ENCODE measurements around a stretch of chr14.

DNA sequence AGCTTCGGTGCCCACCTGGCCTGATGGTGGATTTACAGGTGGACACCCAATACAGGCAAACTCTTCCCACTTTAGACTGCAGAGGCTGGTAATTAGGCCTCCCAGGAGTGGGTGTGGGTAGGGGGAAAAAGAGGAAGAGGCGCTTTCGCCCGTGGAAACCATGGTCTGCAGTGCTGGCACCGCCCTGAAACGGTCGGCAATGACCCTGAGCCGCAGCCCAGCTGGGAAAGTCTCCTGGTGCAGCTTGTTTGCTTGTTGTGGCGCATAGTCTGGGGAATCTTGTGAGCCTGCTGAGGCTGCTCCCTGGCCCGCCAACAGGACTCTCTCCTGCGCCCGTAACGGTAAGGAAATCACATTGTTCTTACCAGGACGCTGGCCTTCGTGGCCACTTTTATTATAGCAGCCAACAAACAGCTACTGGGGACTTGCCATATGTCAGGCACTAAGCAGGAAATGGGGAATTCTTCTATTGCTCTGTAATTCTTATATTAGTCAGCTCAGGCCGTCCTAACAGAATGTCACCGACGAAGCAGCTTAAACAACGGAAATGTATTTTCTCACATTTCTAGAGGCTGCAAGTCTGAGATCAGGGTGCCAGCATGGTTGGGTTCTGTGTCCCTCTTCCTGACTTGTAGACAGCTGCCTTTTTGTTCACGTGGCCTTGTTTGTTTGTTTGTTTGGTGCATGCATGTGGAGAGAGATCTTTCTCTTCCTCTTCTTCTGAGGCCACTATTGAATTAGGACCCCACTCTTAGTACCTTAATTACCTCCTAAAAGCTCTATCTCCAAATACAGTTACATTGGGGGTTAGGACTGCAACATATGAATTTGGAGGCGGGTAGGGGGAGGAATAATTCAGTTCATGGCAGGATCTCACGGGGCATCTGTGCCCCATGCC is 52.5 kb upstream of the RIN3 start:
- RRBS, 2 experiments, result no CpG with 5 or more reads among the region's 22 CpGs

DNA sequence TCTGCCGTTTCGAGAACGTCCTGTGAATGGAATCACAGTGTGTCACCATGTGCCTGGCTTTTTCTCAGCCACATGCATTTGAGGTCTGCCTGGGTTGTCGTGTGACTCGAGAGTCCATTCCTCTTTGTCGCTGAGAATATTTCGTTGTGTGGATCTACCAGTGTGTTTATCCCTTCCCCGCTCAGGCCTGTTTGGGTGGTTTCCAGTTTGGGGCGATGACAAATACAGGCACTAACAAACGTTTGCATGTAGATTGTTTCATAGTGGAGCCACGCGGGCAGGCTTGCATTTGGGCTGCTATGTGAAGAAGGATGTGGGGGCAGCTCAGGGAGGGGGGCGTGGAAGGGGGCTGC is 14.1 kb downstream of the RIN3 start:
- RRBS, 2 experiments, result no CpG with 5 or more reads among the region's 13 CpGs

- RRBS, 2 experiments, result no CpG with 5 or more reads among the region's 13 CpGs
Observed at GRCh38 chr14:92656158-92656710, 92.2 kb downstream of the LGMN start.

DNA sequence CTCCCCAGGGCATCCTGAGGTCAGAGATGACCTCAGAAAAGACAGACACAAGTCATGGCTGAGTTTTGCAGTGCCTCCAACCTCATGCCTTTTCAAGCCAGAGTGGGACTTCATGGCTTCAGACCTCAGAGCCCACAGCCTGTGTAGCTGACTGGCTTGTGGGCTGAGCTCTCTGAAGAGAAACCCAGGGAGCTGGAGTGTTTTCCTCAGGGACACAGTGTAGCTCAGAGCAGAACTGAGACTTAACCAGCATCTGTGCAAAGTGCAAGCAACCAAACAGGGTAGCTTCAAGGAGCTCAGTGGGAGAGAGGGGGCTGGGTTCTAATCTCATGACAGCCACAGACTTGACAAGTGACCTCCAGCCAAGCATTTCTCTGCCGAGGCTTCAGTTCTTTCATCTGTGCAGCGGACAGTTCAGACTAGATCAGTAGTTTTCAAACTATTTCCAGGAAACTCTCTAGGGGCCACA is 80.1 kb downstream of the LGMN start:
- RRBS, 2 experiments, result no CpG with 5 or more reads among the region's 2 CpGs

- RRBS, 2 experiments, result no CpG with 5 or more reads among the region's 1 CpG
Observed at GRCh38 chr14:92692932-92693296, 55.5 kb downstream of the LGMN start.

GRCh38 chr14:92694315-92695072 is 53.9 kb downstream of the LGMN start:
- RRBS, 2 experiments, result 70 to 75% methylated on average over 4 of the region's 16 CpGs

DNA sequence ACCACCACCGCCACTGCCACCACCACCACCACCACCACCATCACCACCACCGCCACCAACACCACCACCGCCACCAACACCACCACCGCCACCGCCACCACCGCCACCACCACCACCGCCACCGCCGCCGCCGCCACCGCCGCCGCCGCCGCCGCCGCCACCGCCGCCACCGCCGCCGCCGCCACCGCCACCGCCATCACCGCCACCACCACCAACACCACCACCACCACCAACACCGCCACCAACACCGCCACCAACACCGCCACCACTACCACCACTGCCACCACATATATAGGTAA is 29.3 kb downstream of the LGMN start:
- RRBS, 2 experiments, result no CpG with 5 or more reads among the region's 30 CpGs

- RRBS, 2 experiments, result no CpG with 5 or more reads among the region's 3 CpGs
Observed at GRCh38 chr14:92770309-92770766, 21.9 kb upstream of the LGMN start.

GRCh38 chr14:92906742-92907601 is 16.0 kb upstream of the CHGA start:
- RRBS, 2 experiments, result no CpG with 5 or more reads among the region's 13 CpGs

DNA sequence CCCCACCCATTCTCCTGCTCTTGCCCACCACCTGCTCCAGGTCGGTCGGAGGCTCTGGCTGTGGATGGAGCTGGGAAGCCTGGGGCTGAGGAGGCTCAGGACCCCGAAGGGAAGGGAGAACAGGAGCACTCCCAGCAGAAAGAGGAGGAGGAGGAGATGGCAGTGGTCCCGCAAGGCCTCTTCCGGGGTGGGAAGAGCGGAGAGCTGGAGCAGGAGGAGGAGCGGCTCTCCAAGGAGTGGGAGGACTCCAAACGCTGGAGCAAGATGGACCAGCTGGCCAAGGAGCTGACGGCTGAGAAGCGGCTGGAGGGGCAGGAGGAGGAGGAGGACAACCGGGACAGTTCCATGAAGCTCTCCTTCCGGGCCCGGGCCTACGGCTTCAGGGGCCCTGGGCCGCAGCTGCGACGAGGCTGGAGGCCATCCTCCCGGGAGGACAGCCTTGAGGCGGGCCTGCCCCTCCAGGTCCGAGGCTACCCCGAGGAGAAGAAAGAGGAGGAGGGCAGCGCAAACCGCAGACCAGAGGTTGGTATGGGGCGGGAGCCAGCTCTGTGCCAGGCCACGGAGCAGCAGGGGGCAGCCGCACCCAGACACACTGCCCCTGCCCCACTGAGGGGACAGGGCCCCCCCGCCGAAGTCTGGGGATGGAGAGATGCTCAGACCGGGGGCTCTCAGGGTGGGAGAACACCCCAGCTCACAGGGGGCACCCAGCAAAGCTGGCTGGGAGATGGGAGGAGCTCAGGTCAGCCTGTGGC is 9.6 kb downstream of the CHGA start:
- RRBS, 2 experiments, result 49 to 62% methylated on average over 8 of the region's 29 CpGs

GRCh38 chr14:93009248-93009985 is 86.5 kb downstream of the CHGA start:
- RRBS, 2 experiments, result no CpG with 5 or more reads among the region's 16 CpGs

- RRBS, 2 experiments, result no CpG with 5 or more reads among the region's 9 CpGs
Observed at GRCh38 chr14:93032536-93033030, 83.1 kb downstream of the ITPK1 start.

- RRBS, 2 experiments, result no CpG with 5 or more reads among the region's 12 CpGs
Observed at GRCh38 chr14:93033853-93034975, 81.5 kb downstream of the ITPK1 start.

DNA sequence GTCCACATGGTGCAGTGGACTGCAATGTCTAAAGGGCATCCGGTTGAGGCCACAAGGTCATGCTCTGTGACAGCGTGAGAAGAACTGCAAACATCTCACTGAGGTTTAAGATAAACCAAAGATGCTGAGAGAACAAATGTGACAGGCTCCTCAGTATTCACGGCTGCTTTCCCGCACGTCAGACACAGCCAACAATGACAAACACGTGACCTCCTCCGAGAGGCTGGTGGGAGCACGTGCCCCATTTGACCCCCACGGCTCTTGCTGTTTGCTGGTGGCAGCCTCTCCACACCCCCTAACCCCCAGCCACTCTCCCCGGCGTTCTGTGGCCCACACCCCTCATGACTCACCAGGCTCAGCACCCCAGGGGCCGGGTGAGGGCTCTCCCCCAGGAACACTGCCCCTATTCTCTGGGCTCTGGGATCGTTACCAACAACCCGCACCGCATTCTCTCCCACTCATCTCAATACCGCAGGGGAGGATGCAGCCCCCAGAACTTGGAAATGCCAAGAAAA is 79.4 kb downstream of the ITPK1 start:
- RRBS, 2 experiments, result 37 to 44% methylated on average over 4 of the region's 16 CpGs

- RRBS, 2 experiments, result no CpG with 5 or more reads among the region's 14 CpGs
Observed at GRCh38 chr14:93096811-93097428, 18.8 kb downstream of the ITPK1 start.

DNA sequence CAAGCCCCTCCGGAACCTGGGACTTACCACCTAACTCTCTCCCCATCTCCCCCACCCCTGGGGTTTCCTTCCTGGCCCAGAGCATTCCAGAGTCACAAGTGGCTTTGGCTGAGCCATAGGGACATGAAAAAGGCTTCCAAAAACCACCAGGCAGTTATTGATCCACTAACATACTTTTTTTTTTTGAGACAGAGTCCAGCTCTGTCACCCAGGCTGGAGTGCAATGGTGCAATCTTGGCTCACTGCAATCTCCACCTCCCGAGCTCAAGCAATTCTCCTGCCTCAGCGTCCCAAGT is 9.0 kb downstream of the ITPK1 start:
- RRBS, 2 experiments, result 92 to 95% methylated on average over 1 of the region's 3 CpGs

DNA sequence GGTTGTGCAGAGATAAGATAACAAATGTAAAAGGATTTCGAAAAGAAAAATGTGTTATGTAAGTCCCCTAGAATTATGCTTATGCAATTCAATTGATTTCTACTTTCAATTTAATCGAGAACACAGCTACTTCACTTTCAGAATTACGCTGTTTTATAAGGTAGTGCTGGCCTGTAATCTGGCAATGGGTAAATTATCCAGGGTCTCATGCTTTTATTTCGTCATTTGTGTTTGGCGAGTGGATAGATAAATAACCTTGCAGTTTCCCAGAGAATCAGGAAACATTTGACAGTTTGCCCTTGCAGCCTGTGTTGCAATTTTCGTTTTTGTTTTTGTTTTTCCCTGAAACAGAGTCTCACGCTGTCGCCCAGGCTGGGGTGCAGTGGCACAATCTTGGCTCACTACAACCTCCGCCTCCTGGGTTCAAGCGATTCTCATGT is 33.6 kb downstream of the MOAP1 start:
- RRBS, 2 experiments, result no CpG with 5 or more reads among the region's 10 CpGs

DNA sequence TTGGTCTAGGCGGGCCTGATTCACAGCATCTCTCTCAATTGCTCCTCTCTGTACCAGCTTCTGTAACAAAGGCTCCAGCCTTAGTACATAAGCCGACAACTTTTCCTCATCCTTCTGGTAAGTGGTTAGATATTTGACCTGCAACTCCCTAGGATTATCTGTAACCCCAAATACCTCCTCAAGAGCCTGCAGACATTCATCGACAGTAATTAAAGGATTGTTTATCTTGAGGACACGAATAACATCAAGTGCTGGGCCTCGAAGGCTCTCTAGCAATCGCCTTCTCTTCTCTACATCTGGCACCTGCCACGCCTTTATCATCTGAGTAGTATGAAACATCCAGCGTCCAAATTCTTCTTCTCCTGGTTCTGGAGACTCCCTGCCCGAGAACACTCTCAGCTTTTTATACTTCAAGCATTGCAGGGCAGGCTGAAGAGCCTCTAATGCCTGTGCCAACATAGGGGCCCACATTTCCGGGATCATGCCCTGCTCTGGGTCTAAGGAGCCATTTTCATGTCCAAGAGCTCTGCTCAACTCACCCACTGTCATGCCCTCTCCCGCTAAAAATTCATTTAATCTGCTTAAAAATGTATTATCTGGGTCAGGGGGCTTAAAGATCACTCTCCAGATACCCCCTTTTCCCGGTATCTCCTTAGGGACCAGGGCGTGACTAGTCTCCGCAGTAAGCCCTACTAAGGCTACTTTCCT is 1.2 kb downstream of the MOAP1 start:
- RRBS, 2 experiments, result no CpG with 5 or more reads among the region's 14 CpGs

DNA sequence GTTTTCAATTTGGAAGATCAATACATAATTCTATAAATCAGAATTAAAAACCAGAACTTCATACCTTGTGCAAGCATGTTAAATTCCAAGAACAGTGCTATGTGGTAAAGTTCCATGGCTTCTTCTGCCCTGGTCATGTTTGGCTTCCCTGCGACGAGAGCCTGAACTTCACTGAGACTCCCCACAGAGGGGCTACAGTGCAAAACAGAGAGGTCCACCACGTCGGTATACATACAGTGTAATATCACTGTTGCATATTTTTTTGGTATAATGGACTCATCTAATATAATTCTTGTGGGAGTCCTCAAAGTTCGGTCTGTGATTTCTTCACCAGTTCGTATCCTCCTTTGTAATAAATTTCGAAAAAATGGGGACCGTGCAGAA is 39.0 kb downstream of the BTBD7 start:
- RRBS, 2 experiments, result no CpG with 5 or more reads among the region's 8 CpGs

DNA sequence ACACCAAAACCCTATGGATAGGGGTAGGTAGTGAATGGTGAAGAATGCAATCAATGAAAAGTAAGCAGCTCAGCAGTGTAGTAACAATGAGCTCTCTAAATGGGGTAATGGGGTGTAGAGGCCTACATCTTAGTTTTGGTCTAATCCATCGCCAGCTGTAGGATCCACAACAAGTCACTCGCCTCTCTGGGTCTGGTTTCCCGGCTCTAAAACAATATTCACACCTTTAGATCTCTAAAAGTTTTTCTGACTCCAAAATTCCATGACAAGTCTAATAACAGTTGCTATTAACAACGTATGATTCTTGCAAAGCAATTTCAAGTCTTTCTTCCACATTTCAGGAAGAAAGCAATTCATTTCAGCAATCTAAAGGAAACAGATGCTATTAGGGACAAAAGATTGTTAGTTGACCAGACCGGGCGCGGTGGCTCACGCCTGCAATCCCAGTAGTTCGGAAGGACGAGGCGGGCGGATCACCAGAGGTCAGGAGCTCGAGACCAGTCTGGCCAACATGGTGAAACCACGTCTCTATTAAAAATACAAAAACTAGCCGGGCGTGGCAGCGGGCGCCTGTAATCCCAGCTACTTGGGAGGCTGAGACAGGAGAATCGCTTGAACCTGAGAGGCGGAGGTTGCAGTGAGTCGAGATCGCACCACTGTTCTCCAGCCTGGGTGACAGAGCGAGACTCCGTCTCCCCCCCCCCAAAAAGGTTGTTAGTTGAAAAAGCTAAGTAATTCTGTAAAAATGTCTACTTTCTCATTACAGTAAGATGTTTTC is 1.5 kb downstream of the BTBD7 start:
- RRBS, 2 experiments, result no CpG with 5 or more reads among the region's 24 CpGs

Measured in Panc1 (cell line).